Colon Carcinoma Metastatic in the Brain (tissue), 2 donors: ENCODE measurements around a stretch of chr18.

- PRO-cap, 2 experiments, result no peak in any of the 2 experiments
Observed at GRCh38 chr18:77366795-77367338, 117.2 kb downstream of the GALR1 start.

DNA sequence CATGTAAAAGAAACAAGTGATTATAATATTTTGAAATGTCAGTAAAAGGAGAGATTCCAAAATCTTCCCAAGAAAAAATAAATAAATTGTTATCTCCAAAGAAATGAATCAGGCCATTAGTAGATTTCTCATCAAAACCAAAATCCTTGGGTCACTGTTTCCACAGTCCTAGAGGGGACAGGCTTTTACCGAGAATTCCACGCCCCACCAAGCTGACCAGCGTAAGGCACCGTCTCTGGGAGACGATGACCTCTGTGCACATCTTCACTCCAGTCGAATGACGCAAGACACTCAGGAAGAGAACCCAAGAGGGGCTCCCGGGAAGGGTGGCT is 573.0 kb upstream of the SALL3 start:
- PRO-cap, 2 experiments, result no peak in any of the 2 experiments

GRCh38 chr18:78495862-78496242 is 483.8 kb upstream of the SALL3 start:
- PRO-cap, 2 experiments, result no peak in any of the 2 experiments

GRCh38 chr18:78984907-78985434 is 5.4 kb downstream of the SALL3 start:
- PRO-cap, 2 experiments, result no peak in any of the 2 experiments

- PRO-cap, 2 experiments, result no peak in any of the 2 experiments
Observed at GRCh38 chr18:79178405-79178819, 109.2 kb downstream of the ATP9B start.

GRCh38 chr18:79486359-79487022 is 90.8 kb downstream of the NFATC1 start:
- PRO-cap, 2 experiments, result no peak in any of the 2 experiments

- PRO-cap, 2 experiments, result no peak in any of the 2 experiments
Observed at GRCh38 chr18:79624569-79624783, 55.1 kb upstream of the CTDP1 start.

DNA sequence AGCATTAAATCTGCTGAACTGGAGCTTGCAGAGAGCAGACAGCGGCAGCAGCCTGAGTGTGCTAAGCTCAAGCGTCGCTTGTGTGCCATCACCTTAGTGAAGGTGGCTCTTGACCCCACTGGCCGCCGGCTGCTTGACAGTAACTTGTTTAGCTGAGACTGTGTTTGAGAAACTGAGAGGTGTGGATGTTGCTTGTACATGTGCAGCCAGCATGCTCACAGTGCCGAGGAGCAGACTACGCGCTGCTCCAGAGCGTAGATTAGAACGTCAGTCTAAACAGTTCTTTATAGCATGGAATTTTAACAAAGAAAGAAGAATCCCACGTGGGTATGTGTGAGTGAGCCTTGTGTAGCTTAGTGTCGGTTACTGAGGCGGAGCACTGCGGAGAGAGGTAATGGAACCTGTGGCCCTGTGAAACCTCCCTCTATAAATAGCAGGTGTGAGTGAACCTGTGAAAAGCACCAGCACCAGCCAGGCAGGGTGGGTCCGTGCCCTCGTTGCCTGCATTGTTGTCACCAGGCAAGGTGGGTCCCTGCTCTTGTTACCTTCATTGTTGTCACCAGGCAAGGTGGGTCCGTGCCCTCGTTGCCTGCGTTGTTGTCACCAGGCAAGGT is 4.5 kb downstream of the CTDP1 start:
- PRO-cap, 2 experiments, result no peak in any of the 2 experiments

DNA sequence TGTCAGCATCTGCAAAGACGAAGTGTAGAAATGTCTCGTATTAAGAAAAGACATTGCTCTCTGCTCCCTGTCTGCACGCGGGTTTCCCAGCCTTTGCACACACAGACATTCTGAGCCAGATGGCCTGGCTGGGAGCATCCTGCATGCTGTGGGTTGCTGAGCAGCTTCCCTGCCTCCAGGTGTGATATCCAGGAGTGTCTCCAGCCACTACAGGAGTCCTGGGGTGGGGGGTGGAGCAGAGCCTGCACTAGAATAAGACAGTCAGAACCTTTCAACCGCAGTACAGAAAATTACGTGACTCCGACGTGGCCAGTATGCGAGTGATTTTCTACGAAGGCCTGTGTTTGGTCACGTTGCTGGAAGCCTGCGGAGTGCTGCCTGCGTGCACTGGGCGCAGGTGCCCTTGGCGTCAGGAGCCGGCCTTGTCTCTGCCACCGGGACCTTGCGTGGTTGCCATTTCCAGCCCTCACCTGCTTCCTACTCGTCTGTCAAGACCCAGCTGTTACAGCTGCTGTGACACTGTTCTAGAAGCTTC is 11.0 kb downstream of the CTDP1 start:
- PRO-cap, 2 experiments, result no peak in any of the 2 experiments

DNA sequence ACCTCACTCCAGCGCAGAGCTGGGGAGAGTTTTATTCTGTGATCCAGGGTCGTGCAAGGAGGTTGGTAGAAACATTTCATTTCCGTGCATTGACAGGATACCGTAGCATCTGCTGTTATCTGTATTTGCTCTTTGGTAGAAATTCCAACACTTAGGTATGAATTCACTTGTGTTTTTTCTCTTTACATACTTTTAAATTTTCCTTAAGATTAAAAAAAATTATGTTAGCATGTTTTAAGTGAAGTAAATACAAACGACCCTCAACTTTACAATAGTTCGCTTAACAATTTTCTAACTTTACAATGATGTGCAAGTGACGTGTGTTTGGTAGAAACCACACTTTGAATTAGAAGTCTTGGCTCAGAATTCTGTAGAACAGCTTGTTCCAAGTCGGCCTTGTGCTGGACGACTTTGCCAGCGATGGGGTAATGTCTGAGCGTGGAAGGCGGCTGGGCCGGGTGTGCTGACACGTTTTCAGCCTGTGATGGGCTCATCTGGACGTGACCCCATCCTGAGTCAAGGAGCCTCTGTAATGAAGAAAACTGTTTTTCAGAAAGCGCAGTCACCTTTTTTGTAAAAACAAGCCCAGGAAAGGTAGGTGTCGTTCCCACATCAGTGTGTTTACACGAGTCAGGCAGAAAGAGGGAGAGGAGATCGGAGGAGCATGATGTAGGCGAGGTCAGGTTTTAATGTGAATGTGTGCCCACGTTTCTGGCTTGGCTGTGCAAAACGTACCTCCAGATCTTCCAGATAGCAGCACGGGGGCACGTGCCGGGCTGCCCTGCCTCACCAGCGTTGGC is 54.3 kb downstream of the CTDP1 start:
- PRO-cap, 2 experiments, result no peak in any of the 2 experiments

- PRO-cap, 2 experiments, result no peak in any of the 2 experiments
Observed at GRCh38 chr18:79735888-79736639, 56.5 kb downstream of the CTDP1 start.

DNA sequence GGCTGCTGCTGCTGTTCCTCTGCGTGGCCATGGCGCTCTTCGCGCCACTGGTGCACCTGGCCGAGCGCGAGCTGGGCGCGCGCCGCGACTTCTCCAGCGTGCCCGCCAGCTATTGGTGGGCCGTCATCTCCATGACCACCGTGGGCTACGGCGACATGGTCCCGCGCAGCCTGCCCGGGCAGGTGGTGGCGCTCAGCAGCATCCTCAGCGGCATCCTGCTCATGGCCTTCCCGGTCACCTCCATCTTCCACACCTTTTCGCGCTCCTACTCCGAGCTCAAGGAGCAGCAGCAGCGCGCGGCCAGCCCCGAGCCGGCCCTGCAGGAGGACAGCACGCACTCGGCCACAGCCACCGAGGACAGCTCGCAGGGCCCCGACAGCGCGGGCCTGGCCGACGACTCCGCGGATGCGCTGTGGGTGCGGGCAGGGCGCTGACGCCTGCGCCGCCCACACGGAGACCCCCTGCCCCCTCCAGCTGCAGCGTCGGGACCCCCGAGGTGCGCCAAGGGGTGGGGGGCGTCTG is 52.0 kb downstream of the SLC66A2 start:
- PRO-cap, 2 experiments, result no peak in any of the 2 experiments

DNA sequence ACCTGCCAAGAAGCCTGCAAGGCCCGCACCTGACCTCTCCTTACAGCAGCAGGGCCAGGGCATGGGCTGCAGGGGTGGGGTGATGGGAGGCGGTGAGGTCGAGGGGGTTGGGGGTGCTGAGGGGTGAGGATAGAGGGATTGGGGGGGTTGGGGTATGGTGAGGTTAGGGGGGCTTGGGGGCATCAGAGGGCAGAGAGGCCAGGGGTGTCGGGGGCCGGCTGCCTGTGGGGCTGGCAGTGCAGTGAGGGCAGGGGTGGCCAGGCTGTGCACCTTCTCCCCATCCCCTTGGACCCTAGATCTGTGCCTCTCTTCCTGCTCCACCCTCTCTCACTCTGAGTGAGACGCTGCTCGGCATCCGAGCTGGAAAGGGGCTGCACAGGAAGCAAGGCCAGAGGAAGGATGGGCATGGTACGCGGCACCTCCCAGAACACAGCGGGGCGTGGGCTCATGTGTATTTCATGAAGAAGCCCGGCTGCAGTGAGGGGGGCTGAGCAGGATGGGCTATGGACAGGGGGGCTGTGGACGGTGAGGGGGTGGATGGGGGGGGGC is 28.7 kb downstream of the SLC66A2 start:
- PRO-cap, 2 experiments, result no peak in any of the 2 experiments

- PRO-cap, 2 experiments, result no peak in any of the 2 experiments
Observed at GRCh38 chr18:79940378-79940960, 11.0 kb downstream of the SLC66A2 start.

GRCh38 chr18:79942960-79943786 is 8.3 kb downstream of the SLC66A2 start:
- PRO-cap, 2 experiments, result no peak in any of the 2 experiments

DNA sequence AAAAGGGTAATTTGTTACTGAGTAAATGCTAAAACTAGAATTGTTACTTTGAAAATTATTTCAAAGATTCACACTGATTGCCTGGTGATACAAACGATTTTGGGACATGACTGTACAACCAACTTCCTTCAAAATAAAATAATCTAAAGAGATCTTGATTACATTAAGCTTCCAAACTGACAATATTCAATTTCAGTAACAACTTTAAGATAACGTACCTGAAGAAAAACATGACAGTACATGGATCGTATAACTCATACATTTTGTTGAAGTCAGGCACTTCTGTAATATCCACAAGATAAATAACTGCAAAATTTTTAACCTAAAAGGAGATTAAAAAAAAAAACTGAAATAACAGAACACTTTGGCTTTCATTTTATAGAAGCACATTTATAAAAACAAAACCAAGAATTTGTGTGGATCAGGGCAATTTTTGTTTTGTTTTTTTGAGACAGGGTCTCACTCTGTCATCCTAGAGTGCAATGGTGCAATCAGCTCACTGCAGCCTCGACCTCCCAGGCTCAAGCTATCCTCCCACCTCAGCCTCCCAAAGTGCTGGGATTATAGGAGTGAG is 10.9 kb downstream of the TXNL4A start:
- PRO-cap, 2 experiments, result no peak in any of the 2 experiments

- PRO-cap, 2 experiments, result no peak in any of the 2 experiments
Observed at GRCh38 chr18:79986624-79987369, 1.6 kb downstream of the TXNL4A start.

GRCh38 chr18:80118430-80118941 is 9.4 kb downstream of the ADNP2 start:
- PRO-cap, 2 experiments, result no peak in any of the 2 experiments

GRCh38 chr18:80147305-80148160 is 38.5 kb downstream of the ADNP2 start:
- PRO-cap, 2 experiments, result peak in 1 of 2 experiments; most common plus-strand start chr18:80148046 (in 1); most common minus-strand start chr18:80147874 (in 1)

DNA sequence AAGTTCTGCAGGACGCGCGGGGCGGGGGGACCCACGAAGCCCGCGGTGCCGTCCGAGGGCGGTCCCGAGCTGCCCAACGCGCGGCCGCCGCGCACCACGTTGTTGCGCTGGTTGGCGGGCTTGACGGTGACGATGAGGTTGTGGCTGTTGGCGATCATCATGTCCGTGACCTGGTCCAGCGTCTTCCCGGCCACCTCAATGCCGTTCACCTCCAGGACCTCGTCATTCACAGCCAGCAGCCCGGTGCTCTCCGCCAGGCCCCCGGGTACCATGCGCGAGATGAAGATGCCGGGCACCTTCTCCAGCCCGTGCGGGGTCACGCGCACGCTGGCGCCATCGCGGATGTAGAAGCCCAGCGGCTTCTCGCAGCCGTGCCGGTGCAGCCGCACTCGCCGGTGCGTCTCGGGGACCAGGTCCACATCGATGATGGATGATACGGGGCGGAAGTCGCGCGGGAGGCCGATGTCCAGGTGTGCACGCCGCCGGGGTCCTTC is 51.0 kb downstream of the ADNP2 start:
- PRO-cap, 2 experiments, result no peak in any of the 2 experiments